Measurements from ENCODE around the gene FRZB.

DNA sequence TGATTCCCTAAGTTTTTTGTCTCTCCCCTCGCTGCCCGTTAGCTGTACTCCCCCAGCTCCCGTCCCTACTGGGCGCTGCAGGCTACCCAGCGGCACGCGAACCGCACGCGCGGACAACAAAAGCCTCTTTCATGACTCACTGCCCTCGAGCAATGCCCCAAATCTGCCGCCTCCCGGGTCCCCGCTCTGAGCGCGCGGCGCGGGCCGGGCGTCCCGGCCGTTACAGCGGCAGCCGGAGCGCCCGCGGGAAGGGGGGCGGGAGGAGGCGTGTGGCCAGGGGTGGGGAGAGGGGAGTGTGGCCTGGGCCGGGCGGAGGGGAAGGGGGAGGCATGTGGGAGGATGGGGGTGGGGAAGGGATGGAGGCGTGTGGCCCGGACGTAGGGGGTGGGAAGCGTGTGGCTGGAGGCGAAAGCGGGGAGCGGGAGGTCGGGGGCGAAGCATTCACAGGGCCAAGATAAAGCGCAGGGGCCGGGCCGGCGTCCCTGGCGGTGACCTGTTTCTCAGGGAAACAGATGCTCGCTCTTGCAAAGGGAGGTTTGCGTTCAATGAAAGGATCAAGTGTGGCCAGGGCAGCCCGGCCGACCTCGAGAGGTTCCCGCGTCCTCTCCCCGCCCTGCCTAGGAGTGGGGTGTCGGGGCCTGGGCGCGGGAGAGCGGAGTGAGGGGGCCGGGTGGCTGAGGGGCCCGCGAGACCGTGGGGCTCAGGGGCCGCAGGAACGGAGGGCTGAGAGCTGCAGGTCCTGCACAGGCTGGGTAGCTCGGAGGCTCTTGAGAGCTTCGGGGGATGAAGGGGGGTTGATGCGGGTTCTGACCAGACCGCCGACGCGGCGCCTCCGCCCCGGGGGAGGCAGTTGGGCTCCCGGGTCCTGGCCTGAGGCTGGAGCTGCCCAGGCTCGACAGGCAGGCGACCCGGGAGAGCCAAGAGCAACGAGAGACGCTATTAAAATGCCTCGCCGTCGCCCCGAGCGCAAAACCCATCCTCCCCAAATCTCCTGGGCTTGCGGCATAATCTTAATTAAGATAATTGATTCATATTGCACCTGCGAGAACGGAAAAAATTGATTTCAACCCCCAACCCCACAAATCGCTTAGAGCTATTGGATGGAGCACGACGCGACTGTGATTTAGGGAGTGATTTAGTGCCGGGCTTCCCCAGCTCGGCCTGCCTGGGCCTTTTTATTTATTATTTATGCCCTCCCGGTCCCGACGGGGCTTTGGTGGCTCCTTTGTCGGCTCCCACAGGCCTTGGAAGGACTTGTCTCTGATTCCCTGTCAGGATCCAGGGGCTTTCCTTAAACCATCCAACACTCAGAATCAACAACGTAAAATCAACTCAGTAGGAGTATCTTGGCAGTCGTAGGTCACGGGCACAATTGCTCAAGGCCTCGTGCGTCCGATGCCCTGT is 3.7 kb upstream of the NEUROD1 start:
- PRO-cap: bidirectional peak, plus-strand start at position 444 of the sequence, minus-strand start at position 224 of the sequence
- RRBS, 2 experiments: 13 to 14% methylated on average over 36 to 38 of the region's 105 CpGs

GRCh38 chr2:181896780-181897287 is 5.3 kb downstream of the ITPRID2 start:
- PRO-cap: no peak
- RRBS, 2 experiments: no CpG with 5 or more reads among the region's 1 CpG

- PRO-cap: no peak
- RRBS, 2 experiments: no CpG with 5 or more reads among the region's 29 CpGs
Observed at GRCh38 chr2:182866361-182866920, at the start of gene FRZB. FRZB (minus strand) TSS chr2:182866637.

GRCh38 chr2:182913234-182913568 is 46.8 kb upstream of the FRZB start:
- PRO-cap: no peak
- RRBS, 2 experiments: no CpG with 5 or more reads among the region's 1 CpG

GRCh38 chr2:183013217-183014001 is 24.8 kb downstream of the NCKAP1 start:
- PRO-cap: no peak
- RRBS, 2 experiments: no CpG with 5 or more reads among the region's 4 CpGs

DNA sequence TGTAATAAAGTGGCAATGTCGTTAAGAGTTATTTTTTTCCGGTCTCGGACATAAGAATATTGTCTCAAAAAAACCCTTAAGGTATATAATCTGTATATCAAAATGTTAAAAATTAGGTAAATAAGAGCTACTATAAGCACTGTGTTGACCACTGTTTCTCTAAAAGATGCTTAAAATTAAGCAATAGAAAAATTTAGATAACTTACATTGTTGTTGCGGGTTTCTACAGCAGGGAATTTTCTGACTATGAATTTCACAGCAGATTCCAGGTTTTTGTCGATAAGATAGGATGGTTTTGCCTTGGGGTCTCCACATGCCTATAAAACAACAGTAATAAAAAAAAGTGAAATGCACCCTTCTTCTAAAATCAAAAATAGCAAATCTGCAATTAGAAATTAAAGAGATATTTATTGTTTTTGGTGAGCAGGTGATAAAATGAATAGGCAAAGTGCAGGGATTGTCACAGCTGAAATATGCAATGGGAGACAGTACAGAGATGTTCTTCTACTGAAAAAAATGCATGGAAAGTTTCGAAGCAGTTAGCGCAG is 14.6 kb downstream of the NCKAP1 start:
- PRO-cap: no peak
- RRBS, 2 experiments: no CpG with 5 or more reads among the region's 7 CpGs

DNA sequence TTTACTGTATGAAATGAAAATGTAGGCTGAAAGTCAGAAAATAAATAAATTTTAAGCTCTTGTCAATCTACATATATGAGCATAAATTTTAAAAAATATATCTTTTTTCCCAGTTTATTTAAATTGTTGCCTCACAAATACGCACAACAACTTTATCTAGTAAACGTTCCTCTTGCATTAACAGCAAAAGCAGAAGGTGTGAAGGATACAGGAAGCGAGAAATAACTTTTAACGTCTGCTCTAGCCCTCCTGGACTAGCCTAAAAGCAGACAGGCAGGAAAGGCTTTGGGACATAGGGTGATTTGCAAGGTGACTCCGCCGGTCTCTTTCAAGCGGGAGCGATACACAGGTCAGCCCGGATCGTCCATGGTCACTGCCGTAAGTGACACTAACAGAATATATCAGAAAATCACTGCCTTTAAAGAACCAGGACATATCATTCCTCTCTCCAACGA is 406 bp upstream of the DUSP19 start:
- PRO-cap: unidirectional peak, plus-strand start at position 288 of the sequence; bidirectional peak, plus-strand start outside the sequence, minus-strand start at position 384 of the sequence
- RRBS, 2 experiments: 6% methylated on average over 3 of the region's 12 CpGs; no CpG with 5 or more reads in 1 of the 2 experiments

DNA sequence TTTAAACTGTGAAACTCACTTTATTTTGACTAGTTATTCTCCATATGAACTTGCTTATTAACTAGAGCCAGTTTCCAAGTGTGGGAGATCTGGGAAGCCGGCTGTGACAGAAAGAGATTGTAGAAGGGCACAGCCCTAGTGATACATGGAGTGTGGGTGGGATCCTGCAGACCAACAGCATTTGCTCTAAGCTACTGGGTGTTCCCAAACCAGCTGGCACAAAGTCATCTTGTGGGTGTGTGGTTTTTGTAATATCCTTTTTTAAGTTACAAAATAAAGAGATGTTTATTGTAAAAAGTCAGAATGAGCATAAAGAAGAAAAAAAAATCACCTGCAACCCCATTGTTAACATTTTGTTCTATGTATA is 3.4 kb downstream of the DUSP19 start:
- PRO-cap: no peak
- RRBS, 2 experiments: no CpG with 5 or more reads among the region's 1 CpG

- PRO-cap: bidirectional peak, plus-strand start at chr2:184597891, minus-strand start at chr2:184597711
- RRBS, 2 experiments: 7 to 13% methylated on average over 2 of the region's 19 CpGs
Observed at GRCh38 chr2:184597357-184598038, 831 bp upstream of the ZNF804A start.

DNA sequence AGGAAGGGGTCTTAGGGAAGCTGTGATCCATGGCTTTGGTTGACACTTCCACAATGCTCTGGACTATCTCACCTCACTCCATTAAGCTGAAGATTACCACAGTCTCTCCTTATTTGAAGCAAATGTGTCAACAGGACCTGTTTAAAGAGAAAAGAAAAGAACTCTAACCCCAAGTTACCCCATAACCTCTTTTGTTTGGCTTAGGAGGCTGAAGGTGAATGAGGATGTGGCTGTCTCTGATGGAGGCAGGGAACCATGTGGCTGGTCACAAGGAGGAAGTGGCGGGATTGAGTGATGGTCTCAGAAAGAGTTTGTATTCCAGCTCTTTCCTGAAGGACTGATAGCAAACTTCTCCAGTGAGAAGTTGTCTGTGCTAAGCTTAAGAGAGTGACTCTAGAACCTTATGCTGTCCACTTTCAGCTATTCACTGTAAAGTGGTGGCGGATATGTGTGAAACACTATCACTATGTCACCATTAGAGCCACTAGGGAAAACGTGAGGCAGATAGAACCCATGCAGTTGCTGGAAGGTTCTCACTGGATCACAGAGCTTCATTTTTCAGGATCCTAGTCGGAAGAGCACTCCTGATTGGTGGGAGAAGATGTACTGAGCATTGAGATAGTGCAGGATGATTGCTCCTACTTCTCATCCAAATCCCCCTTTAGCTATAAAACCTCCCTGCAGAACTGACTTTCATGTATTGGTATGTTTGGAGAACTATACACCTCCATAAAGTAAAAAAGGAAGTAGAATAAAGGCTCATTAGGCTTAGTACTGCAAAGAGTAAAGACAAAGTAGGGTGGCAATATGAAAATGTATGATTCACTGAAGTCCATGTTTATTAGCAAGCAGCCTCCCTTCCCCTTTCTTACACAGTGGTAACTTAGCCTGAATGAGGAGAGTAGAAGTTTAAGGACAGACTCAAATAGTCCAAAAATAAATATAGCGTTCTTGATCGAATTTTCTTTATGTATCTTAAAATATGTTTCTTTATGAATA is 1.2 kb downstream of the ZNF804A start:
- PRO-cap: no peak
- RRBS, 2 experiments: no CpG with 5 or more reads among the region's 6 CpGs

DNA sequence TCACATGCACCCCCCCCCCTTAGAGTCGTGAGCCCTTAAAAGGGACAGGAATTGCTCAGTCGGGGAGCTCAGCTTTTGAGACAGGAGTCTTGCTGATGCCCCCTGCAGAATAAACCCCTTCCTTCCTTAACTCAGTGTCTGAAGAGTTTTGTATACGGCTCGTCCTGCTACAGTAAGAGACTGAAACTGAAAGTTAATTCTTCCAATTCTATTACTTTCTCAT is 167.2 kb downstream of the ZNF804A start:
- PRO-cap: no peak
- RRBS, 2 experiments: no CpG with 5 or more reads among the region's 4 CpGs

- PRO-cap: no peak
- RRBS, 2 experiments: no CpG with 5 or more reads among the region's 10 CpGs
Observed at GRCh38 chr2:185289971-185290600, 448.5 kb upstream of the FSIP2 start.

- PRO-cap: no peak
- RRBS, 2 experiments: no CpG with 5 or more reads among the region's 4 CpGs
Observed at GRCh38 chr2:186641054-186641866, 51.4 kb downstream of the ITGAV start.

DNA sequence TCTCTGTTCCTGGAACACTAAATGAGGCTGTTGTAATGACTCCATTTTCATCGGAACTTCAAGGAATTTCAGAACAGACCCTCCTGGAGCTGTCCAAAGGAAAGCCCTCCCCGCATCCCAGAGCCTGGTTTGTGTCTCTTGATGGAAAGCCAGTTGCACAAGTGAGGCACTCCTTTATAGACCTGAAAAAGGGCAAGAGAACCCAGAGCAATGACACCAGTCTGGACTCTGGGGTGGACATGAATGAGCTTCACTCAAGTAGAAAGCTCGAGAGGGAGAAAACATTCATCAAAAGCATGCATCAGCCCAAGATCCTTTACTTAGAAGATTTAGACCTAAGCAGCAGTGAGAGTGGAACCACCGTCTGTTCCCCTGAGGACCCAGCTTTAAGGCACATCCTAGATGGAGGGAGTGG is 68.4 kb downstream of the FAM171B start:
- PRO-cap: no peak
- RRBS, 2 experiments: no CpG with 5 or more reads among the region's 4 CpGs

GRCh38 chr2:186951744-186952043 is 102.7 kb upstream of the ZSWIM2 start:
- PRO-cap: no peak
- RRBS, 2 experiments: no CpG with 5 or more reads among the region's 4 CpGs

- PRO-cap: no peak
- RRBS, 2 experiments: no CpG with 5 or more reads among the region's 3 CpGs
Observed at GRCh38 chr2:187484686-187485069, 36.6 kb upstream of the CALCRL start.

DNA sequence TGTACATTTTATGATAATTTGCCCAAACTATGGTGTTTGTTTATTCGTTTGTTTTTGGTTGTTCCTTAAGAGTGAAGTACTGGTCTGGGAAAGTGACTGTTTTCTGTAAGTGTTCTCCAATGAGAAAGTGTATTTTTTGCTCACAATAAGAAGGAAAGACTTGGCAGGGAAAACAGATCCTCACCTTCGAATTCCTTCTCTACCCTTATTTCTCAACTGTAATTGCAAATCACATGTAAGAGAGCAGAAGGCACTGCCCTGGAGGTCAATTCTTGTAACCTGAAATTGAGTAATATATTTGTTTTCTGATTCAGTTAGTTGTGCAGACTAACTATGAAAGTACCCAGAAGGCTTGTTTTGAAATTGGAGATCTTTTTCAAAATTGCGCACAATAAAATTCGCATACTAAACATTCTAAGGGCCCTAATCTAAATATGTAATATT is 24.3 kb downstream of the TFPI start:
- PRO-cap: no peak
- RRBS, 2 experiments: no CpG with 5 or more reads among the region's 4 CpGs

DNA sequence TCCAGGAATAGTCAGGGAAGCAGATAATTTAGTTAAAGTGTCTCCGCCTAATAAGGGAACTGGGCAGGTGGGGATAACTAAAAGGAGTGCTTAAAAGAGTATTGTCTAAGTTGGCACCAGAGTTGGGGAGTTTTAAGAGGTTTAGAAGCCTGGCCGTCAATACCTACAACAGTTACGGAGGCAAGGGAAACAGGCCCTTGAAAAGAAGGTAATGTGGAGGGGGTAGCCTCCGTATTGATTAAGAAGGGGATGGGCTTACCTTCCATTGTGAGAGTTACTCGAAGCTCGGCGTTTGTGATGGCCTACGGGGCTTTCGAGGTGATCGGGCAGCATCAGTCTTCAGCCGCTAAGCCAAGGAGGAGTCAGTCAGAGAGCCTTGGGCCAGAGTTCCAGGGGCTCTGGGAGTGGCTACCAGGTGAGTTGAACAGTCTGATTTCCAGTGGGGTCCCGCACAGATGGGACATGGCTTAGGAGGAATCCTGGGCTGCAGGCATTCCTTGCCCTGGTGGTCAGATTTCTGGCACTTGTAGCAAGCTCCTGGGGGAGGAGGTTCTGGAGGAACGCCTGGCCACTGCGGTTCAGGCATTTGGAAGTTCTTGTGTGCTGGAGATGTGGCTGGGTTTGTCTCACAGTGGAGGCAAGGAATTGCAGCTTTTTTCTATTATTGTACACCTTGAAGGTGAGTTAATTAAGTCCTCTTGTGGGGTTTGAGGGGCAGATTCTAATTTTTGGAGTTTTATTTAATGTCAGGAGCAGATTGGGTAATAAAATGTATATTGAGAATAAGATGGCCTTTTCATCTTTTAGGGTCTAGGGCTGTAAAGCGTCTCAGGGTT is 119.4 kb upstream of the TFPI start:
- PRO-cap: no peak
- RRBS, 2 experiments: no CpG with 5 or more reads among the region's 15 CpGs

DNA sequence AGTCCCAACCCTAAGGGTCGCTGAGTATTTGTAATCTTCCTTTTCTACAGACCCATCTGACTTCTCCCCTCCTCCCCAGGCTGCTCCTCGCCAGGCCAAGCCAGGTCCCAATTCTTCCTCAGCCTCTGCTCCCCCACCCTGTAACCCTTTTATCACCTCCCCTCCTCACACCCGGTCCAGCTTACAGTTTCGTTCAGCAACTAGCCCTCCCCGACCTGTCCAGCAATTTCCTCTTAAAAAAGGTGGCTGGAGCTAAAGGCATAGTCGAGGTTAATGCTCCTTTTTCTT is 256.9 kb upstream of the GULP1 start:
- PRO-cap: no peak
- RRBS, 2 experiments: no CpG with 5 or more reads among the region's 6 CpGs

DNA sequence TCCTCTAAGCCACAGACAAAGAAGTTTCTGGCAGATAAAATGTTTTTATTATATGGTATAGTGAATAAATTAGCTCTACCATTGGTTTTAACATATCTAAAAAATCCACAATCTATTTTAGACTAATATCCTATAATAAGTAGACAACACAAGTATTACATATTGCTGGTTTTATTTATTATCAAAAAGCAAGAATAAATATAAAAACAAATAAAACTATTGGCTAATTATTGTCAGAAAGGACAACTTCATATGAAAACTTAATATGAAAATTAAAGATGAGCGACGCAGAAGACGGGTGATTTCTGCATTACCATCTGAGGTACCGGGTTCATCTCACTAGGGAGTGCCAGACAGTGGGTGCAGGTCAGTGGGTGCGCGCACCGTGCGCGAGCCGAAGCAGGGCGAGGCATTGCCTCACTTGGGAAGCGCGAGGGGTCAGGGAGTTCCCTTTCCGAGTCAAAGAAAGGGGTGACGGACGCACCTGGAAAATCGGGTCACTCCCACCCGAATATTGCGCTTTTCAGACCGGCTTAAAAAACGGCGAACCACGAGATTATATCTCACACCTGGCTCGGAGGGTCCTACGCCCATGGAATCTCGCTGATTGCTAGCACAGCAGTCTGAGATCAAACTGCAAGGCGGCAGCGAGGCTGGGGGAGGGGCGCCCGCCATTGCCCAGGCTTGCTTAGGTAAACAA is 168.2 kb upstream of the GULP1 start:
- PRO-cap: unidirectional peak, plus-strand start at position 275 of the sequence
- RRBS, 2 experiments: no CpG with 5 or more reads among the region's 30 CpGs

All from HEK293 (cell line).